ENCODE measurements around a stretch of chr6.

DNA sequence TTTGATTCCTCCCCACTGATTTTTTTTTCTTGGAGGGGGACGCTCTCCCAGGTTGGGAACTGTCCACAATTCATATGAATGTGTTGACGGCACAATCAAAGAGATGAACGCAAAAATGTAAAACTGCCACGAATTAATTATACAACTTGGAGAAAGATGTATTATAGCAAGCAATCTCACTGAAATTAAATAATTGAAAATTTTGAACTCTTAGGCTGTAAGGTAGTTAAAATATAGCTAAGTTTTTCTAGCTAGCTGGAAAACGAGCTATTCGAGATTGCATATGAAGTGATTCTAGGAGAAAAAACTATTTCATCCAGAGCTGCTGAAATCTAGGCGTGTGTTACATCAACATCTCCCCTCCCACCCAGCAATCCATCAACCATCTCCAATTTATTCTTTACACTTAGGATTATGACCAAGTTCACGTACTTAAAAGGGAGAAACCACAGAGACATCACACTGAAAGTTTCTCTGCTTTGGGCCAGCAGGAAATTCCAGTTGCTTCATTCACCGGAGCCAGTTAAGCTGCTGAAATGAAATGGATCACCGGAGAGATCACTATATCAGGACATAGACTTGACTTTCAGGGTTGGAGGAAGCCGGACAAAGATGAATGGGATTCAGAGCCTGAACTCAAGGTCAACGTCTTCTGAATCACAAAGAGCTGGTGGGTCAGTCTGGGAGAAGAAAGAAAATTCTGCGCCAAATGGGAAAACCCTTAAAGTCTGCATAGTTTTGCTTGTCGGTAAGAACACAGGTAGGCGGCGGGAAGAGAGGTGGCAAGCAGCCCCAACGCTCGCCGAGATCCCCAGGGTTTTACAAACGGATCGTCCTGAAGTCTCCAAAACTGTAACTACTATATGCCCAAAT, 82.1 kb upstream of the CCDC28A start:
- RRBS, result no CpG with 5 or more reads among the region's 21 CpGs

GRCh38 chr6:138963145-138963729, 24.8 kb downstream of the REPS1 start:
- RRBS, result no CpG with 5 or more reads among the region's 4 CpGs

DNA sequence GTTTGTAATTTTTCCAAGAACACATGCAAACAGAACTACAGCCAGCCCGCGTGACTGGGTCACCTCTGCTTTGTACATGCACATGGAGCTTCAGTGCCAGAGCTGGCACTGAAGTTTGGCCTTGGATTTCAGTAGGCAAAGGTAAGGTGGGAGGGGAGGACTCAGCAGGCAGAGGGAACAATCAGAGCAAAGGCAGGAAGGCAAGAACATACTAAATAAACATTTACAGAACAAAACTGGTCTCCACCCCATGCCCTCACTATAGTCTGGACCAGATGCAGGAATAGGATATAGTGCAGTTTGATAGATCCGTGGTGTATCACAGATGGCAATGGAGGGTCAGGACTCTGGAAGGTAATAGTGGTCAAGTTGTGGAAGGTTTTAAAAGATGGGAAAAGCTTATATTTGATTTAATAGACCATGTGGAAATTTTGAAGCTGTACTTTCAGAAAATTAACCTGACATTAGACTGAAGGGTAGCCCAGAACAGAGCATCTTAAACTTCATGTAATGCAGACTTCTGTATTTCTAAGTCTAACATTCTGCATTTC, 13.5 kb upstream of the ABRACL start:
- RRBS, result no CpG with 5 or more reads among the region's 3 CpGs

GRCh38 chr6:139027604-139028268, 809 bp upstream of the ABRACL start:
- RRBS, result no CpG with 5 or more reads among the region's 11 CpGs

DNA sequence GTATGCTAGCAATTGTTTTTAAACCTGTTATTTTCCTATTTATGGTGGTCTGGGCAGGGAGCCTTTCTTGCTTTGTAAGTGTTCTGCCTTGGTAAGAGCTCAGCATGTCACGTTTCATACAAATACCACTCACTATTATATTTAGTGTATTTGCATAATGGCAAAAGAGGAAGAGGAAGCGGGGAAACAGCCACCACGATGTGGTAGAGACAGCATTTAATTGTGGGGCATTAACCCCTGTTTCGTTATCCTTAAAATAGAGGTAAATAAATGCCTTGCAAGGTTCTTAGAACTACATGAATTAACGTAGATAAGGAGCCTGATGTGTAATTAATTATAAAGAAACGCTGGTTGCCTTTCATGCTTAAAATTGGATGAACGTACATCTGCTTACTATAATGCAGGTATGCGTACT, 2.0 kb downstream of the ABRACL start:
- RRBS, result no CpG with 5 or more reads among the region's 8 CpGs

- RRBS, result no CpG with 5 or more reads among the region's 5 CpGs
These were observed 1.5 kb upstream of the HECA start for GRCh38 chr6:139133453-139133652.

DNA sequence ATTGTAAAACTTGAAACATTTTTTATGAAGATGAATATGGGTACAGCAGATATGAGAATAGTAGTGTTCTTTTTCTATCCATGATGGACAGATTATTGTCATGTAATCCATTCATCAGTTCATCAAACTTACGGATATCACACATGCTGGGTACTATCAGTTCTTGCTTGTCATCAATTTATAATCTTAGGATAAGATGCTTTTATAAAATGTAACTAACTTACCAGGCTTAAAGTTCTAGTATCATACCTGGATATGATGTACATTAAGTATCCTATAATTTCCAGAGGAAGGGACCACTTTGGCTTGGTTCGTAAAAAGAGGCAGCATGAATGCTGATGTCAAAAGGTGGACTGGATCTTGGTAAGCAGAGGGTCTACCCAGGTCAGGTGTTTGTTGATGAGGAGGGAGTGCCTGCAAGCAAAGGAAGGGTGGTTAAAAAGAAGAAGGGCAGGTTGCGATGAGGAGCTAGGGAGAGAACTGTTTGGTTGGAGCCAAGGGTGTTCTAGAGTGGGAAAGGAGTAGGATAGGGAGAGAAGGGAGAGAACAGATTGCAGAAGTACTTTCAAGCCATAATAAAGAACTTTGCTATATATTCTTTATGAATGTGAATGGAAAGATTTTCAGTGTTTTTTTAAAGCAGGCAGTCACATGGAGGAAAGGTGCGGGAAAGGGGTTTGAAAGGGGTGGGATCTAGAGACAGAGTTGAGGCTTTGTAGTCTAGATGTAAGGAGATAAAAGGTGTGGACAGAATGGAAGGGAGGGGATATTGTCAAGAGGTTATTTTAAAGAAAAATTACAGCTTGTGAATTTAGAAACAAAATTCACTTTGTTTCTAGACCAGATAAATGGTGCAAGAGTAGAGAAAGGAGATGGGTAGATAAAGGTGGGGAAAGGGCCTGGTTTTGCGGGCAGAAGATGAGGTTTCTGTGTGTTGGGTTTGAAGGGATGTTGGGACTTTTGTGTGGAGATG, 35.6 kb downstream of the HECA start:
- RRBS, result no CpG with 5 or more reads among the region's 5 CpGs

DNA sequence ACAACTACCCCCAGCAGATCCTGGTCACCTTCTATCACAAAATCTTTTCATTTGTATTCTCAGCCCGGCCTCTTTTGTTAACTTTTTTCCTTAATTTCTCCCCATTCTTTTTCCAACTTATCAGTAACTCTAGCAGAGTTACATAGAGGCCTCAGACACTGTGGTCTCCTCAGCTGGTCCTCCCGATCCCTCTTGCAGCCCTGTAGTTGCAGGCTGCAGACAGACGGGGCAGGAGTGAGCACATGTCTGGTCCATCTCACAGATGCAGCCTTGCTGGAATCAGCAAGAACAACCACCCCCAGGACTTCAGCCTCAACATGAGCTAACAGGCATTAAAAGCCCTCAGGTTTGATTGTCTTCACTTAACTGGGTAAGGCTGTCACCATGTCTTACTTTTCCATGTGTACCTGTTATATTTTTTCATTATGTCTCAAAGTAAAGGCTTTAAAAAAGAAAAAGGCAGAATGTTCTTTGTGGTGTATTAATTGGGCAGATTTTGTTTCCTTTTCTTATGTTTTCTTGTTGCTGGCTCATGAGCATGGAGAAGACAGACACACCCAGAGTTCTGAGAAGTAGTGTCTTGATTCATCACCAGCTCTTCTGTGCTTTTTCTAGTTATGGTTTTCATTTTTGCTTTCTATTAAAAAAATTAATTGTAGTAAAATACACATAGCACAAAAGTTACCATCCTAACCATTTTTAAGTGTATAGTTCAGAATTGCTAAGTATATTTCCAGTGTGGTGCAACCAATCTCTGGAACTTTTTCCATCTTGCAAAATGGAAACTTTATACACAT, 41.1 kb downstream of the TXLNB start:
- RRBS, result no CpG with 5 or more reads among the region's 3 CpGs

DNA sequence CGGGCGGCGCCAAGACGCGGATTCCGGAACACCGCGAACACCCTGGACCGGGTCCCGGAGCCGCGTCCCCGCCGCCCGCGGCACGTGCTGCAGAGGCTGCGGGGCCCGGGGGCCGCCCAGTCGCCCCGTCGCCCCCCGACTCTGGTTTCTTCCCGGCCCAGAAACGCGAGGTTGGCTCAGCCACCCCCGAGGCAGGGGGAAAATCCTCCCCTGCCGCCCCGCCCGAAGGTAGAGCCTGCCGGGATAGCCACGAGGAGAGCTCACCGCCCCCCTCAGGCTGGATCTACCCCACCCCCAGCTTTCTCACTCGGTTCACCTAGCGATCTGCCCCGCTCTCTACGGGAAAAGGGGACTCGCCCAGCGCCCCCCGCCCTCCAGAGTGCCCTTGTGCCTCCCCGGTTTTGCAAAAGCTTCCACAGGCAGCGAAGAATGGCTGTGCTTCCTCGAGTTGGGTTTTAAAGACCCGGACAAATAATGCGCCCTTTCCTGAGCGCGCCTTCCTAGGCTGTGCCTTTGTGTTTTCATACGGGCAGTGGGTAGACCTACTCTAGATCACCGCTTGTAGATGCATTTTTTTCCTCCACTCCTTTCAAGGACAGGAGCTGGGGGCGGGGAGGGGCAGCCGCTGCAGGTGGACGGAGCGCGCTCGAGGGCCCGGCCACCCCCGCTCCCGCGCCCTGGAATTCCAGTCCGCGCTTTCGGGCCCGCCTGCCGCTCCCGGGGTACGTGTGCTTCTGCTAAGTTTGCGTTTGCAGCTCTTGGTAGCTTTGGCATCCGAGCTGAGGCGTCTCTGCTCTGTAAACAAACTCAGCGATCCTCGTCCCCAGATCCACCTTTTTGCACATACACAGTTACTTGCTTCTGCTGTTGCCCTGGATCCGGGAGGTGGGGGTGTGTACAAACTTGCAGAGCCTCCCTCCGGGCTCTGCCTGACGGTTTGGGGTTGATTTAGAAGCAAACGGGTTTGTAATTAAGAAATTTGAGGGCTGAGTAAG, 564 bp upstream of the CITED2 start:
- RRBS, result 1% methylated on average over 37 of the region's 76 CpGs

DNA sequence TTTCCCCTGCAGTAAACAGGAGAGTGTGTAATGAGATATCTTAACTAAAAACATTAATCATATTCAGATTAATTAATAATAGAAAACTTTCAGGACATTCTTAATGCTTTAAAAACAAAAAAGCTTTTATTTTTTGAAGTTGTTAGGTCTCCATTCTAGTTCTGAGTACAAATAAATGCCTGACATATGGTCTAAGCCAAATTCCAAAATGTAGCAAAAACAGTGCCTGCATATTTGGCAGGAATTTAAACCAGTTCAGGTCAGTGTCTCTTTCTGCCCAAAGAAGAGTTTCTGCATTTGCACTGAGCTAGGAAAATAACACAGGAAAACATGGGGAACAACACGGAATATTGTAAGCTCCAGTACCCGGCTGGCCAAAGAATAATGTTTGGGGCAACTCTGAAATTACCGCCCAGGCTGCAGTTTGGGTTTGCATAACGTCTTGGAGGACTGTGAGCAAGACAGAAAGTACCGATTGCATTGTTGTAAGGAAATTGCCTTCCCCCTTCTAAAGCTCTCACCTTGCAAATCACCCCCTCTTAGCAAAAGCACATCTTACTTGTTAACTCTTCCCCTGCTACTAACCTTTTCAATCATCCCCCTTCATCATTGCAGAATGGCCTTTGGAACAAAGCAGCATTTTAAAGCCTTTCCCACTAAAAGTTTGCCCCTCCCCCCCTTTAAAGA, 99.7 kb upstream of the CITED2 start:
- RRBS, result no CpG with 5 or more reads among the region's 5 CpGs

DNA sequence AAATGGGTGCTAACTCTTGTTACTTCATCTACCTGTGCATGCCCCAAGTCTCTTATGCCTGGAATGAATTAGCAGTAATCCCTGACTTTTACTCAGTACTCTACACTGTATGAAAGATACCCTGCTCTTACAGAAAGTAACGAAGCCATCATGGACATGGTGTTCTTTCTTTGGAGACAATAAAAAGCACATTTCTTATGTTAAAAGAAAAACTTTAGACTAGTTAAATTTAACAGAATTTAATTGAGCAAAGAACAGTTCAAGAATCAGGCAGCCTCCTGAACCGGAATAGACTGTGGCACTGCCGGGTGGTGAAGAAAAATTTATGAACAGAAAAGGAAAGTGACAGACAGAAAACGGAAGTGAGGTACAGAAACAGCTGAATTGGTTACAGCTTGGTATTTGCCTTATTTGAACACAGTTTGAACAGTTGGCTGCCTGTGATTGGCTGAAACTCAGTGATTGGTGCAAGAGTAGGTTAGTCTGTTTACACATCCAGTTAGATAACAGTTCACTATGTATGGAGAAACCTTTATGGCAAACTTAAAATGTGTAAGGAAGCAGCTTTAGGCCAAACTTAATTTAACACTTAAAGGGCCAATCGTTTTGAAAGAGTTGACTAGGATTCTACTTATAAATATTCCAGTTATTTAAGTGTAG, 115.9 kb upstream of the CITED2 start:
- RRBS, result no CpG with 5 or more reads among the region's 5 CpGs

DNA sequence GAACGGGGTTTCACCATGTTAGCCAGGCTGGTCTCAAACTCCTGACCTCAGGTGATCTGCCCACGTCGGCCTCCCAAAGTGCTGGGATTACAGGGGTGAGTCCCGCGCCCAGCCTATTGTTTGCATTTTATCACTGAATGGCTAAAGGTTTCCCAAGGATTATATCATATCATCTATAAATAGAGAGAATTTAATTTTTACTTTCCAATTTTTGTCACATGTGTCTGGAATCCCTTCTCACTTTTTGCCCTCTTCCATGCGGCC, 130.9 kb upstream of the CITED2 start:
- RRBS, result no CpG with 5 or more reads among the region's 6 CpGs

DNA sequence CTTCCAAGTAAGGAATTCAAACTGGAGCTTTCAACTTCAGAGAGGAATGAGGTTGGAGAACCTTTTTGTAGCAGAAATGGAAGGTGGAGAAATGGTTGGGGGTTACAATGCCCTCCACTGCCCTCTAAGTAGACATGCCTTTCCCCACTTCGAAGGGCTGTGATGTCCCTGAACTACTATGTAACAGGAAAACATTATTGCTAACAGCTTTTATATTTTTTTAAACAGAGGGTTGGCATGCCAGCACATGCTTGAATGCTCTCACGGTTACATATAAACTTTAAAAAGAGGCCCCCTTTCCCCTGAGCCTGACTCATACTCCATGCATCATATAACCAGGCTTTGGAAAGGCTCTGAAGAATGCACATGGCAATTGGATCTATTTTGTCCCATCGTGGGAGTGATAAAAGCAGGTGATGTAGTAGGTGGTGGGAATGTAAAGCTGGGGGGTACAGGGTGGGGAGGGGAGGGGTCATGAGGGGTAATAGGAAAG, 203.8 kb upstream of the CITED2 start:
- RRBS, result no CpG with 5 or more reads among the region's 3 CpGs

DNA sequence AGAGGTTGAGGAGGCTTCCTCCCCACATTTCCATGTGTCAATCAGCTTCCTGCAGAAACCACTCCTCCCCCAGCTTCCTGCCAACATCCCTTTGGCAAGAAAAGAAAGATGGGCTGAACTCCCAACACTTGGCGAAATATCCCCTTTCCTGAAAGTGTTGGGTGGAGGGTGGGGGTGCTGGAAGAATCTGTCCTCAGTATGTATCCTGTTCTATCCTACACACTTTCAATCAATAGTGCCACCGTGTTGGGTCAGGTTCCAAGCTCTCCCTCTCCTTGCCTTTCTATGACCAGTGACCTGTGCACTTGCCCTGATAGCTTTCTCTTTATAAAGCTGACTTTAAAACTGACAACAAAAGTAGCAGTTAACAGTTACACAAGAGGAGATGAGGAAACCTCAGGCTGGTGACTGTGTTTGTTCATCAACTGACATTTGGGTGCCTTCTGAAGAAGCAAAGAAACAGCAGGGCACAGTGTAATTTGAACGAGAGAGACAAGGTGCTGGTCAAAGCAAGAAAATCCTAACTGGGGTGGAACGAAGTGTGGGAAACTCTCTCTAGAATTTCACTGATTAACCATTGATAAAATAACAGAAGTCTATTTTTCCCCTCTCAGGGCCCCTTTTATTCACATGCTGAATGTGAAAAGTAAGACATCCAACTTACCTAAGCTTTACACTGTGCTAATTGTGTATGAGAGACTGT, 252.2 kb upstream of the CITED2 start:
- RRBS, result no CpG with 5 or more reads among the region's 4 CpGs

DNA sequence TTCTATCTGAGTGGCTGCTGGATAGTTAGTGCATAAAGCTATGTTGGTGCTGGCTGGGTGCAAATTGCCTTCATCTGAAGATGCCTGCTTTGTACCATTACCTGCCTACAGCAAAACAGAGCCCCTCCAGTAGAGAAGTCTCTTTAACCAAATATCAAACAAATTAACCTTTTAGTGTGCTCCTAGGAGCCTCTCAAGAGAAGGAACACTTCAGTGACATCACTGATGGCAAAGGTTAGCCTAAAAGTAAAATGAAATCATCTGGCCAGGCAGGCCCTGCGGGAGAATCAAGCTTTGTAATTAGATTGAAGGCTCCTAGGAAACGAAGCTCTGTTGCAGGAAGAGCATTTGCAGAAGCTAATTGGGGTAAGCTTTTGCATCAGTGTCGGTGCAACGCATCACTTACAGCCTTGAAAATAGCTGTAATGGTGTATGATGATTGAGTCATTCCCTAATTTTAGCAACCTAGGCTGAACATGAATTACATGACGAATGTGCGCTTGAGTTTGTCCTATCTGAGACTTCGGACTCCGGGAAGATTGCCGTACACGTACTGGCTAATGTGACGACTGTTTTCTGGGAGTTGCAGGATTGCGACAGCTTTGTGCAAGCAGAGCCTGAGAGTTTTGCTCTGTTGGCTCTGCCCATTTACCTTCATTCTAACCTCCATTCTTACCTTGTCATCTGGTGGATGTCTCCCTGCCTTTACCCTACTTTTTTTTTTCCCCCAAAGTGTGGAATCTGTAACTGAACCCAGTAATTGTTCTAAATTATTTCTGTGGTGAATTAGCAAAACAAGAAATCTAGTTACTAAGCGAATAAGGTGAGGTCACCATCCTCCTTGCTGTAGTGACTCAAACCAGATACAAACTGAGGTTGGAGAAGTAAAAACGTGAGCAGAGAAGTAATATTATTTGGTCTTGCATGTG, 675.8 kb upstream of the CITED2 start:
- RRBS, result no CpG with 5 or more reads among the region's 14 CpGs

DNA sequence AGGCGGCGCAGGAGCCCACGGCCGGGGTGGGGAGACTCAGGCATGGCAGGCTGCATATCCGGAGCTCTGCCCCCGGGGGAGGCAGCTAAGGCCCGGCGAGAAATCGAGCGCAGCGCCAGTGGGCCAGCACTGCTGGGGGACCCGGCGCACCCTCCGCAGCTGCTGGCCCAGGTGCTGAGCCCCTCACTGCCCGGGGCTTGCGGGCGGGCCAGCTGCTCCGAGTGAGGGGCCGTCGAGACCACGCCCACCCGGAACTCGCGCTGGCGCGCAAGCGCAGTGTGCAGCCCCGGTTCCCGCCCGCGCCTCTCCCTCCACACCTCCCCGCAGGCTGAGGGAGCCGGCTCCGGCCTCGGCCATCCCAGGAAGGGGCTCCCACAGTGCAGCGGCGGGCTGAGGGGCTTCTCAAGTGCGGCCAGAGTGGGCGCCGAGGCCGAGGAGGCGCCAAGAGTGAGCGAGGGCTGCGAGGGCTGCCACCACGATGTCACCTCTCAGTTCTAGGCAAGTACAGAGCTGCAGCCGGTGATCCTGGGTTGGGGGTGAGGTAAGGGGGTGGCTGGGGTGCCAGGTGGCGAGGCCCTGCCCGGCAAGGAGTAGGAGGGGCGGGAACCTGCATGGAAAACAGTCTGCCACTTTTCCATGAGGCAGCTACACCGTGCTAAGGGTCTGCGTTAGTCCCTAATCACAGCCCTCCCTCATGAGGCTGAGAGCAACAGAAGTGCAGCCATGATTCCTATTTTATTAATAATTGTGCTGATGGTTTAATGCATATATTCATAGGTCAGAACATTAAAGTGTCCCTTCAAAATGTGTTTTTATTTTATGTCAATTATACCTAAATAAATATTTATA, 774.0 kb upstream of the CITED2 start:
- RRBS, result 95% methylated on average over 11 of the region's 51 CpGs

DNA sequence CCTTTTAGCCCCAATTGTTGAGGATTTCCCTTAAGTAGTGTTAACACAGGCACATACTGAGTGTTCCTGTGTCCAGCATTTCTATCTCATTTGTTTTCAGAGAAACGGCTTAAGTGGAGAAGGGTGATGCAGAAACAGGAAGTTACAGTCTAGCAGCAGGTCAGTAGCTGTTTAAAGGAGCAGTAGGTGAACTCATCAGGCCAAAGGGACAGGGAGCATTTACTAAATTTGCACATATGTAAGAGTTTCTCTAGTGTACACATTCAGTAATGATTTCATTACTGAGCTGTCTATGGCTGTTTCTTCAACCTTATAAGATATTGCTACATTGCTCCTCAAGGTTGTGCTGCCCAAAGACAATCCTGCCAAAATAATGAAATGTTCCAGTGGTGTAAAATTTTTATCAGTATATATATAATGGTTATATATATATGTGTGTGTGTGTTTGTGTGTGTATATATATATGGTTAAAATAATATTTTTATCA, 644.1 kb upstream of the GJE1 start:
- RRBS, result no CpG with 5 or more reads among the region's 1 CpG

- RRBS, result no CpG with 5 or more reads among the region's 4 CpGs
These were observed 89.1 kb downstream of the HIVEP2 start for GRCh38 chr6:142855654-142856427.

GRCh38 chr6:142871858-142872441, 73.0 kb downstream of the HIVEP2 start:
- RRBS, result no CpG with 5 or more reads among the region's 6 CpGs

- RRBS, result no CpG with 5 or more reads among the region's 2 CpGs
These were observed 58.2 kb downstream of the HIVEP2 start for GRCh38 chr6:142886749-142887261.